Metastatic Liver Carcinoma in the Adrenal Gland (tissue), 2 donors: ENCODE measurements around the genes TIFA, ANK2 and NDST4.

DNA sequence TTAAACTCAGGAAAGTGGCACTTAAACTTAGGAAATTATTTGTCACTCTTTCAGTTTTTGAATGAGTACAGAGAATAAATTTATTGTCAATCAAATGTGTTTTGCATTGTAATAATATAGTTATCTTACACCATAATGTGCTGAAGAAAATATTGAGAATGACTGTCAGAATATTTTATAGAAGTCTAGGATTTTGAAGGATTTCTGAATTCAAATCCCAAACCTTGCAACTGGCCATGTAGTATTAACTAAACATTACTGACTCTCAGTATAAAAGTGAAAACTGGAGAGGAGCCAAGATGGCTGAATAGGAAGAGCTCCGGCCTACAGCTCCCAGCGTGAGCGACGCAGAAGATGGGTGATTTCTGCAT is 713.8 kb upstream of the PITX2 start:
- PRO-cap, 2 experiments, result no peak in any of the 2 experiments

- PRO-cap, 2 experiments, result peak in 2 of 2 experiments; most common plus-strand start chr4:112286037 (in 2); most common minus-strand start chr4:112285900 (in 2)
These were observed at the start of gene TIFA for GRCh38 chr4:112285352-112286254. Gene TIFA, minus strand, starts transcription at chr4:112285904.

- PRO-cap, 2 experiments, result no peak in any of the 2 experiments
These were observed 1.5 kb upstream of the TIFA start for GRCh38 chr4:112287173-112287562.

- PRO-cap, 2 experiments, result no peak in any of the 2 experiments
These were observed 83.8 kb downstream of the NEUROG2 start for GRCh38 chr4:112432188-112432487.

DNA sequence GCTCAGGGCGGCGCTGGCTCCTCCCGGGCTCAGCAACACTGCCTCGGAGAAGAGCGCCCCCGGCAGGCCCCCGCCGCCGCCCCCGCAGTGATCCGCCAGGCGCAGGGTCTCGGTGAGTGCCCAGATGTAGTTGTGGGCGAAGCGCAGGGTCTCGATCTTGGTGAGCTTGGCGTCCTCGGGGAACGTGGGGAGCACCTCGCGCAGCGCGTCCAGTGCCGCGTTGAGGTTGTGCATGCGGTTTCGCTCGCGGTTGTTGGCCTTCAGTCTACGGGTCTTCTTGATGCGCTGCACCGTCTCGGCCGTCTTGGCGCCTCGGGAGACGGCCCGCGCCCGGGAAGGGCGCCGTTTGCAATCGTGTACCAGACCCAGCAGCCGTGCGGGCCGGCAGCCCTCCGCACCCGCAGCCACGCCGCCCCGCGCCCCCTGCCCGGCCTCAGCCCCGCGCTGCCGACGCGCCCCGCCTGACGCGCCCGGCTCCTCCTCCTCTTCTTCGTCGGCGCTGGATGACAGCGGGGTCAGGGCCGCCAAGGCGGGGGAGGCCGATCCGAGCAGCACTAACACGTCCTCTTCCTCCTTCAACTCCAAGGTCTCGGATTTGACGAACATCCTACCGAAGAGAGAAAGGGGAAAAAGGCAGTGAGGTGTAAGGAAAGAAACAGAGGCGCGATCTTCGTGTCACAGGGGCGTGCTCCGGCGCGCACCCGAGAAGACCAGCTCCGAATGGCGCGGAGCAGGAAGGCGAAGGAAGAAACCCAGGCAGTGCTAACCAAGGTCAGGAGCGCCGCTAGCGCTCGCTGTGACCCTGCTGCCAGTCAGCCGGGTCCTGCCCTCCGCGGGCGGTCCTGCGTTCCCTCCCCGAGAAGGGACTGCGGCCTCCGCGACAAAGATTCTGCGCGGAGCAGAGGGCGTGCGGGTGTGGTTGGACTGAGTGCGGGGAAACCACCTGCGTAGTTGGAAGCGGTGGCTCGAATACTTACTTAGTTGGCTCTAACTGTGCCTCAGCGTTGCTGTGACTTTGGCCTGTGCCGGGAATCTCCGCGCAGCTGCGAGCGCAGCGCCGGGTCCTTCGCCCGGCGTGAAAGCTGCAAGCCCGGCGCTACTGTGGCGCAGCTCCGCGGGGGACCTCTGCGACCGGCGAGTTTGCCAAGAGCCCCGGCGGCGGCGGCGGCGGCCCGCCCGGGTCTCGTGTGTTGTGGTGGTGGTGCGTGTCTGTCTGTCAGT is 700 bp downstream of the NEUROG2 start:
- PRO-cap, 2 experiments, result no peak in any of the 2 experiments

- PRO-cap, 2 experiments, result no peak in any of the 2 experiments
These were observed 17.3 kb upstream of the ANK2 start for GRCh38 chr4:113032134-113032646.

DNA sequence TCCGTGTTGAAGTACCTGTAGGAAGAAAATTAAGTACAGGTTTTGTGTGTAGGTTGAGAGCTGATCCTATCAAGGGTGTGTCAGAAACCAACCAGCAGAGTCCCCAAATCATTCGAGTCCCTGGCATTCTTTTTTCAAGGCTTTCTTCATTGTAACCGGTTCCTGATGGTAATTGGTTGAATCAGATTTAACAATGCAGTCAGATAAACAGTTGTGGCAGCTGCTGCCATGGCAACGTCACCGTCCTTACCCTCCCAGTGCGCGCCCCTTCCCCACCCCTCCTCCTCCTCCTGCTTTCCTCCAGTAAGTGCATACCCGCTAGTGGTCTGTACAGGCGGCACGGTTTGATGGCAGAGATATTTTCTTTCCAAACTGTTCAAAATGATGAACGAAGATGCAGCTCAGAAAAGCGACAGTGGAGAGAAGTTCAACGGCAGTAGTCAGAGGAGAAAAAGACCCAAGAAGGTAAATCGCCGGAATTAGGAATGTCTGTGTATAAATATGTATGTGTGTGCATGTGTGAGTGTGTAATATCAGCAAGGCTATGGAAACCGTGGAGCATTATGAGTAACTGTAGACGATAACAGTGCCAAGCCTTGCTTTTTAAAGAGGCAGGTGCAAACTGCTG is at the start of gene ANK2:
ANK2 (plus strand) TSS at position 306 of the 628 bp plus-strand sequence.
- PRO-cap, 2 experiments, result no peak in any of the 2 experiments

DNA sequence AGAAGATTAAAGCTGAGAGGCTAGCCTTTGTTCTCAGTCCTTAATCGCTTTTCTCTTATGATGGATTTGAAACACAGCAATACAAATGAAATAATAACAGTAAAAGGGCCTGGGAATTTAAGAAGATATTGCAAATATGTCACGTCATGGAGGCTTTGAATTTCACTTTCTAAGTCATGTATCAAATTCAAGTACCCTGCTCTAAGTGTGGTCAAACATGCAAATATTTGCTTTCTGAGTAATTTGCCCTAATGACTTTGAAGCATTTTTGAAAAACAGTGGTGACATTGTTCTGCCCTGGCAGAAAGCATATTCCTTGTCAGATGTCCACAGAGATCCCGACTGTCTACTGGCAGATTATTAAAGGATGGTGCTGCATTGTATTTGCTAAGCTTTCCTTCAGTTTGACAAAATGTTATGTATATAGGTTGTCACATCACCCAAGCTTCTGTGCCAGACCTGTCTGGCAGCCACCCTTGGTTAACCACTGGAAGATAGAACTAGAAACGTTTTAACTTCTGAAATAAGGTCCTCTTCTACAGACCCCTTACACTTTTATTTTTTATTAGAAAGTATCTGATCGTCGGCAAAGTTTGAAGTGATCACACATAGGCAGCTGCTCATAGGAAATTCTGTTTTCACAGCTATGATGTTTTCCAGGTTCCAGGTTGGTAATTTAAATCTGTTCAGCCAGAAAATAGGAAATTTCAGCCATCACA is 92.5 kb downstream of the ANK2 start:
- PRO-cap, 2 experiments, result no peak in any of the 2 experiments

- PRO-cap, 2 experiments, result no peak in any of the 2 experiments
These were observed 347.6 kb downstream of the ANK2 start for GRCh38 chr4:113397061-113397451.

DNA sequence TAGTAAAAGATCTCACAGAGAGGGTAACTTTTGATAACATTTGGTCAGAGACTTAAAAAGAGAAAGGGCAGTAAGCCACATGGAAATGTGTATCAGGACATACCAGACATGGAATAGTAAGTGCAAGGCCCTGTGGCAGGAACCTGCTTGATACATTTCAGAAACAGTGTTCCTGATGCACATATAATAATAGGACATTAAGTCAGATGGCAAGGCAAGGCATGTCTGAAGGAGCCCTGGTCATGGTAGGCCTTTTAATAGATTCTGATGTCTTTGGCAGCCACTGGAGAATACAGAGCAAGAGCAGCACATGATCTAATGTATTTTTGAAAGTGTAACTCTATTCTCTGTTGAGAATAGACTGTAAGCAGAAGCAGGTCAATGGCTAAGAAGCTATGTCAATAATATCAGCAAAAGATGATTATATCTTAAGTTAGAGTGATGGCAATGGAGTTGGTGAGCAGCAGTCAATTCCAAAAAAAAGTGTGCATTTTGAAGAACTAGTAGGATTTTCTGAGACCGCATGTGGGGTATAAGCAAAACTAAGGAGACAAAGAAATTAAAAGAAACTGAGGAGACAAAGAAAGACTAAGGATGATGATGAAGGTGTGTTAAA is 279.6 kb downstream of the CAMK2D start:
- PRO-cap, 2 experiments, result no peak in any of the 2 experiments

GRCh38 chr4:113635736-113636052 is 125.8 kb downstream of the CAMK2D start:
- PRO-cap, 2 experiments, result no peak in any of the 2 experiments

DNA sequence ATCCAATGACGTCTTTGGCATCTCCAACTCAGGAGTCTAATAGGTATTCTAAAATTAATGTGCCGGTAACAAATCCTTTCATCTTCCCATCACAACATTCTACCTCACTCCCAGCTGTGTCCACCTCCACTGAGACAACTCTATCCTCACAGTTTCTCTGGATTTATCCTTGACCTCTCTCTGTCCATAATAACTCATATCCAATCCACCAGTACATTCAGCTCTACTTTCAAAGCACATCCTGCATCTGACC is 125.6 kb downstream of the CAMK2D start:
- PRO-cap, 2 experiments, result no peak in any of the 2 experiments

DNA sequence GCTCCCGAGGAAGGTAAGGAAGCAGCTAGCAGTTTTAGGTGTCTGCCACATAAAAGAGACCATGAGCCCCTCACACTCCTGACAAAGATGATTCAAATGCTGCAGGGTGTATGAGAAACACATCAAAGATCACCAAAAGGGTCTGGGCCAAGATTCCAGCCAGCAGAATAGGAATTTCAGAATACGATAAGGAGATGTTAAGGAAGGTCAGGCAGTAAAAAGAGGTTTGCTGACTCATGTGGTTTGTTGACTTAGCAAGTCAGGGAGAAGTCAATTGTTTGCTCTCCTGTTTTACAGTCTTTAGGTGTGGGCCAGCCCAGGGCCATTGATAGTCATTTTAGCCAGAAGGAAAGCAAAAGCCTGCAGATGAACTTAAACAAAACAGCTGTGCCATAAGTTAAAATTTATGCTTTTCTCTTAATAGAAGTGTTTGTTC is 115.7 kb downstream of the CAMK2D start:
- PRO-cap, 2 experiments, result no peak in any of the 2 experiments

DNA sequence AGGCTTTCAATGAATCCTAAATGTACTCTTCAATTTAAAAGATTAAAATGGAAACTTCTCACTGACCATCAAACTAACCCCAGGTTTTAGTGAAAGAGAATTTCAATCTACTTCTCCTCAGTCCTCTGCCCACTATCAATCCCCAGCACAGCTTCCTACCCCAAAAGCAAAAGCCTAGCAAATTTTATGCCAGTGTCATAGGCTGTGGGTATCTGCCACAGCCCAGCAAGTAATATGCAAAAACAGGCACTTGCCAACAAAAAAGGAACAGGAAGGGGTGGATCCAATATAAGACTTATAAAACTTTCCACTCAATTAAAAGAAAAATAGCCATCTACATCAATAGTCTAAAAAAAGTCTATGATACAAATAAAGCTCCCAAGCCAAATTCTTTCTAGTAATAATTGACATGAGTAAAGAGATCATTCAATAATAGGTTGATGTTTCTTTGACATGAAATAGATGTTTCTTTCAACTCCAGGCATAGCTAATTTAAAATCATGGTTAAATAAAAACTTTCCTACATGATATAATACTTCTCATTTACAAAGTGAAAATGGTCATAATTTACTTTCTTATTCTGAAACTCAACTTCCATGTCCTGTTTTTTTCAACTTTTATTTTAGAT is 22.2 kb downstream of the CAMK2D start:
- PRO-cap, 2 experiments, result no peak in any of the 2 experiments

- PRO-cap, 2 experiments, result peak in 2 of 2 experiments; most common plus-strand start chr4:113760547 (in 2)
These were observed 1.4 kb downstream of the CAMK2D start for GRCh38 chr4:113759888-113760814.

DNA sequence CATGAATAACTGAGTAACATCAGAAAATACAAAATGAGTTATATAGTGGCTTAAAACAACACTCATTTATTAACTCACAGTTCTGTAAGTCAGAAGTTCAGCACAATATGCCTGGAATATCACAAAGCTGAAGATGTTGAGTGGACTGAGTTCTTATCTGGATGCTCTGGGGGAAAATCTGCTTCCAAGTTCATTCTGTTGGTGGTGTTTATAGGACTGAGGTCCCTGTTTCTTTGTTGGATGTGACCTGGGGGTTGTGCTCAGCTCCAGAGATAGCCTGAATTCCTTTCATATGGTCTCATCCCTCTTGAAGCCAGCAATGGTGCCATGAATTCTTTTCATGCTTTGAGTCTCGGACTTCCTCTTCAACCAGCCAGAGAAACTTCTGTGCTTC is 233.9 kb upstream of the UGT8 start:
- PRO-cap, 2 experiments, result no peak in any of the 2 experiments

GRCh38 chr4:115113353-115114228 is at the start of gene NDST4:
Gene NDST4, minus strand, starts transcription at chr4:115113620.
- PRO-cap, 2 experiments, result no peak in any of the 2 experiments

DNA sequence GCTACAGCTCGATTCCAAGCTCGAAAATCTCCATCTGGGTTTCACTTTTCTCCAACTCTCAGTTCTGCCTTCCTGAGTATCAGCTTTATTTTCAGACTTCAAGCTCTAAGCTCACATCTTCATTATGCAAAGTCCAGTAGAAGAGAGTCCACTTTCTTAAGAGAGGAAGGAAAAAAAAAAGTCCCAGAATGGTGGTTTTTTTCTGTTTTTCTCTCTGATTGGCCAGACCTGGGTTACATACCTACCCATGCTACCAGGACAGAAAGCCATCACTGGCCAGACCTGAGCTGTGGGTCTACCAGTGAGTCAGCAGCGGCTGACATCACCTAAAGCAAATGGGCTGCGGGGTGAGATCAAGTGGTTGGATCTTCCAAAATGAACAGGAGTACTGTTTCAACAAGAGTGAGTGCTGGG is 1.7 kb upstream of the NDST3 start:
- PRO-cap, 2 experiments, result no peak in any of the 2 experiments

DNA sequence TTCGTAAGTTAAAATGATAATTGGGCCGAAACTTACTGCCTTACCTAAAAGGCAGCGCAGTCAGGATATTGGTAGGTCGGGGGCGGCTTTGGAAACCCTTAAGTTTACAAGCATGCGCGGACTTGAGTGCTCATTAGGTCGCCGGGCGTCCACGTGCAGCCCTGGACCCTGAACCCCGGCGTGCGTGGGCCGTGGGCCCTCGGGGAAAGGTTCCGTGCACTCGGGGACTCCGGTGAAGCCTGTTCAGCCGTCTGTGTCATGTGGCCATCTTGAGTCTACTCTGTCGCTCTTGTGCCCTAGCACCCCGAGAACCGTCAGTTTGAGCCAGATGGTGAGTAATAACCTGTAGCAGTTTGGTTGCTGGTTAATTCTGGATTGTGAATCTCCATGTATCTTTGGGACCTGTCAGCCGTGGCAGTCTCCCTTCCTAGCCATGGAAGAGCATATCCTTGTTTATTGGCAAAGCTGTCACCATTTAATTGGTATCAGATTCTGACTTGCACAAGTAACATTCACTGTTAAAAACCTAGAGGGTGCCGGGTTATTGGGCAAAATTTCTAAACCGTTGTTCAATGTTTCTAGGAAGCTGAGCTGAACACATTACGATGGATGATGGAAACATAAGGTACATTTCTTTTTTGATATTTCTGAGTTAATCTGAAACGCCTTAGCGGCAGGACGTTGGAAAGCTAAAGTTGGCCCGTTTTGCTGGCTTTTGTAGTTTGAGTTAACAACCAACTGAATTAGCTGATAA is 73.8 kb downstream of the PRSS12 start:
- PRO-cap, 2 experiments, result peak in 2 of 2 experiments; most common plus-strand start position 384 of the sequence (in 1); most common minus-strand start position 312 of the sequence (in 2)

- PRO-cap, 2 experiments, result no peak in any of the 2 experiments
These were observed 61.4 kb downstream of the METTL14 start for GRCh38 chr4:118746531-118747113.